ENCODE results near the gene TMEM18.

DNA sequence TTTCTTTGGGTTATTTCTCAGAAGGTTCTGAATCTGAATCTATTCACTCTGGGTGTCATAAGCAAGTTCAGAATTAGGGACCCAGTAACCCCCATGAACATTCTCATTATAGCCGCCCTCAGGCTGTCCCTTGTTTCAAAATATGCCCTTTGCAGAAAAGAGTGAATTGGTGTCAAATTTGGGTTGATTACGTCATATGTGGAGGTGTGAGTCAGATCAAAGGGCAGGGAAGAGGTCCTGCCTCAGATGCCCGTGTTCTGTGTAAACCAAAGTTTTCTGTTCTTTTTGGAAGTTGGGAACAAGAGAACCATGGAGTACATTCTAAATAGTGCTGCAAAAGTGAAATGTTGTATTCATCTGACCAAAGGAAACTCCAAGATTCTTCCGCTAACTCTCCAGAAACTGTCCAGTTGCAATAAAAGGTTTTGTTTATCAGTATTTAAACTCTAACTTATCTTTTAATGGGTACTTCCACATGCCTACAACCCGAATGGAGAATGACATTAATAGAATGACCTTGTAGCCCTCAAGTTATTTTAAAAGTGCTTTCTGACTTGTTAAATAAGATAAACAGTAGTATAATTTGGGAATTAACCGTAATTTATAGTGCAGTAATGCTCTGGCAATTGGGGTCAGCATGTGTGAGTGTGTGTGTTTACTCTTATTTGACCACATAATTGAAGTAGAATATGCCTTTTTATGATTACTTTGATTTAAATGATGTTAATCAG is 5.7 kb downstream of the FAM110C start:
- PRO-cap, result no peak
- RRBS, 2 experiments, result no CpG with 5 or more reads among the region's 6 CpGs

GRCh38 chr2:234366-234770 is 29.5 kb downstream of the SH3YL1 start:
- PRO-cap, result no peak
- RRBS, 2 experiments, result no CpG with 5 or more reads among the region's 5 CpGs

- PRO-cap, result no peak
- RRBS, 2 experiments, result no CpG with 5 or more reads among the region's 28 CpGs
Observed at GRCh38 chr2:265024-266151, 641 bp downstream of the ACP1 start.

DNA sequence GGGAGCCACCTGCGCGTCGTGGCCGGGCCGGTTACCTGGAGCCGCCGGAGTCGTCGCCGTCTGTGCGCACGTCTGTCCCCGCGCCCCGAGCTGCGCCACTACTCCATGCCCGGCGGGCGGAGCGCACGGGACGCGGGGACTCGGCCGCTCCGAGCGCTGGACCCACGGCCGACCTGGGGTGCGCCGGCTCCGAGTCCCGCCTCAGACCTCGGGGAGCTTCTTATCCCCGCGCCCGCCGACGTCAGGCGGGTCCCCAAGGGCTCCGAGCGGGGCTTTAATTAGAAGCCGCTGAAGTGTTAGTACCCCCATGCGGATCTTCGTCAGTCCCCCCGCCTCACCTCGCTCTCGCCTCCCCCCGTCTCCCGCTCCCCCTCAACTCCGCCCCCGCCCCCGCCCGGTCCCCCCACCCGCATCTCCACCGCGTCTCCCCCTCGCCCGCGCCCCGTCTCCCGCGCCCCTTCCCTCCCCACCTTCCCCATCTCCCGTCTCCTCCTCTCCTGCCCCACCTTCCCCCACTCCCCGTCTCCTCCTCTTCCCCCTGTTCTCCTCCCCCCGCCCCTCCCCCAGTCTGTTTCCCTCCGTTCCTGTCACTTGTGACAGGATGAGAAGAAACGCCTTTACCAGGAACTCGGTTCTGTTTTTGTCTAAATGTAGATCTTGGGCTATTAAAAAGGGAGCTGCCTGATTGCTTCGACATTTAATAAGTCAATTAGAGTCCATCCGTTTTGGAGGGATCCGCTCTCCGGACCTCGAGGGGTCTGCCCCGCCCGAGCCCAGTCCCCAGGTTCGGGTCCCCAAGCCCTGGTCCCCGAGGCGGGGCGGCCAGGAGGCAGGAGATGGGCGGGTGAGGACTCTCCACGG is 857 bp upstream of the ALKAL2 start:
- PRO-cap, result no peak
- RRBS, 2 experiments, result 2 to 3% methylated on average over 24 of the region's 82 CpGs

- PRO-cap, result no peak
- RRBS, 2 experiments, result no CpG with 5 or more reads among the region's 22 CpGs
Observed at GRCh38 chr2:429767-430572, 142.1 kb upstream of the ALKAL2 start.

DNA sequence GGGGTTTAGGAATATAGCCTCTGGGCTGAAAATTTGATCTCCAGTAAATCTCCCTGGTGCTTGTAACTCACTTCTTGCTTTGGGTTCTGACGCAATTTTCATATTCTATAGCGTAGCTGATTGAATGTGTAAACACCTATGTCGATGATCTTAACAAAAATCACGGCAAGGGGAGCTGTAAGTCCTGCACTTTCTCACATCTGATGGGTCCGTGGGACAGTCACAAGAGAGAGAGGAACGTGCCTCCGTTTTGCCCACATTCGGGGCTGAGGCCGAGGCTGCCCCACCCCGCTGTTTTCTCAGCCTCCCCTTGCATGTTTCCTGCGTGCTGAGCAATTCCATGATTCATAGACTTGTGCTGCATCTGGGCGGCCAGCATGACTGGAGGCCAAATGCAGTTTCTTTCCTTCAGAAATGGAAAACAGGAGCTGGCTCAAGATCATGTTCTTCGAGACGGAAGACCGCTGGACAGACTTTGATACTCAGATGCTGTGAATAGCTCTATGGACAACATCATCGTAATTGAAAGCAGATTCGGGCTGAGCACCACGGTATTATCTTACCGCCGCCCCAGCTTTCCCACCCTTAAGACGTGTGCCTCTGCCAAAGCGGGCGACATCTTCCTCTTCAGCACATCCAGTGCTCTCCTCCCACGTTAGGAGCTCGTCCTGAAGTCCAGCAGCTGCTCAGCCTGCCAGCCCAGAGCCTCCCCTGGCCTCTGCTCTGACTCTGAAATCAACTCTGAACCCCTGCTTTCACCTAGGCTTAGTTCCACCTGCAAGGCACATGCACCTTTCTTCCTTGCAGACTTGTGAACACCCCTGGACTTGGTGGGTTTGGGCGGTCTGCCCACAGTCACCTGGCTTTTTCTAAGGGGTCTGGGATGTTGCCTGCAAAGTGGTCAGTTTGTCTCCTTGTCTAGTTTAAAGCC is 109.0 kb downstream of the TMEM18 start:
- PRO-cap, result no peak
- RRBS, 2 experiments, result no CpG with 5 or more reads among the region's 26 CpGs

- PRO-cap, result no peak
- RRBS, 2 experiments, result 17% methylated on average over 6 of the region's 21 CpGs; no CpG with 5 or more reads in 1 of the 2 experiments
Observed at GRCh38 chr2:660488-660966, 16.7 kb downstream of the TMEM18 start.

DNA sequence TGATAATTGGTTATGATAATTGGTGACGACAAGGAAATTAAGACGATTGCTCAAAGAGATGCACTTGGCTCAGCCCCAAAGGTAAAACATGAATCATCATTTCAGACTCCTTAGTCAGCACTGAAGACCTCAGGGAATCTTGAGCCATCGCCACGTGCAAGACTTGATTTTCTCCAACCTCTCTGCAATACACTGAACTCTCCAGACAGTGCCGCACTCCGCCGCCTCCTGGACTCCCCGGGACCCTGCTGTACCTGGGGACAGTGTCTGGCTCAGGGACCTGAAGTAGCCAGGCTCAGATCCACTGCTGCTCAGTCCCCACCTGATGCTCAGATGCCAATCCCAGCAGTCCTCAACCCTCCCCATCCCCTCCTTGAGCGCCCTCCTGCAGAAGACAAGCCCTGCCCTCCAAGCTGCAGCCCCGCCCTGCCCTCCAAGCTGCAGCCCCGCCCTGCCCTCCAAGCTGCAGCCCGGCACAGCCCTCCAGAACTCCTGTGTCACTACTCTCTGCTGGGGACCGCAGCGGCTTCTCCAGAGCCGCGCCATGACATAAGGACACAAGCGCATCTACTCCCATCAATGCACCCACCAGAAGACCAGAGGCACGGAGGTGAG is 1.1 kb downstream of the TMEM18 start:
- PRO-cap, result no peak
- RRBS, 2 experiments, result no CpG with 5 or more reads among the region's 18 CpGs

DNA sequence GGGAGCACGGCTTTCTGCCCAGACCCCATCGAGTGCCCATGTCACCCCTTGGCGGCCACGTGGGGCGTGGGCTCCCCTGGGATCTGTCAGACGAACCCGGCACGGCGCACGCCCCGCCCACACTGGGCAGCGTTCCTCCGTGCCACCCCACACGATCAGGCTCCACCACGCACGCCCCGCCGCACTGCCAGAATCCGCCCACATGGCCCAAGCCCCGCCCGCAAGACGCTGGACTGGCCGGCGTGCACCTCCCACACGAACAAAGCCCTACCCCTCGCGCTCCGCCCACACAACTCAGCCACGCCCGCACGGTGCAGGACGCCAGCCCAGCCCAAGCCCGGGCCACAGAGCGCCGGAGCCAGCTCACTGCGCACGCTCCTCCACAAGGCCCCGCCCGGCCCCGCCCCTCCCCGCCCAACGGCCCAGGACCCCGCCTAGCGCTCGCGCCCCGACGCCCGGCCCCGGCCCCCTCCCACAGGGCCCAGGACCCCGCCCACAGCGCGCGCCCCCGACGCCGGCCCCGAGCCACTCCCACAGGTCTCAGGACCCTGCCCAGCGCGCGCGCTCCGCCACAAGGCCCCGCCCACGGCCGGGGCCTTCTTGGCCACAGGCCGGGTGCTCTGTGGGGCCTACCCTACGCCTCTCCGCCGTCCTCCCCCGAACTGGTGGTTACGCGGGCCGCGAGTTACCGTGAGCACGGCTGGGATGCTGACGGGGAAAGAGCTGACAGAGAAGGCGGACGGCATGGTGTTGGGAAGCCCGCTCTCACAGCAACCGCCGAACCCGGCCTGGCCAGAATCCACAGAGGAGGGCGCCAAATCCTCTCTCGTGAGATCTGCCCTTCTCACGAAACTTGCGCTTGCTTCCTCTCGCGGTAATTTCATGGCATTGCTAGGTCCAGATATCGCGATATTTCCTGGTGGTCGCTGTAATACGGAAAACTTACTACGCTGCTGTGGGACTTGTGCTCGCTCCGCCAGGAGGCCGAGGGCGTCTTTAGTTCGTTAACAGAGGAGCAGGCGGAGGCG is at the start of gene TMEM18:
TMEM18 (minus strand) TSS at position 807 of the 1,028 bp plus-strand sequence.
- PRO-cap, result unidirectional peak, minus-strand start at position 175 of the sequence; bidirectional peak, plus-strand start at position 615 of the sequence, minus-strand start at position 476 of the sequence; bidirectional peak, plus-strand start at position 999 of the sequence, minus-strand start at position 807 of the sequence
- RRBS, 2 experiments, result 3% methylated on average over 32 to 39 of the region's 102 CpGs

- PRO-cap, result no peak
- RRBS, 2 experiments, result no CpG with 5 or more reads among the region's 12 CpGs
Observed at GRCh38 chr2:1140796-1141720, 190.4 kb downstream of the SNTG2 start.

GRCh38 chr2:1162684-1163662 is 212.3 kb downstream of the SNTG2 start:
- PRO-cap, result no peak
- RRBS, 2 experiments, result no CpG with 5 or more reads among the region's 14 CpGs

GRCh38 chr2:1249875-1250383 is 163.3 kb upstream of the TPO start:
- PRO-cap, result no peak
- RRBS, 2 experiments, result no CpG with 5 or more reads among the region's 9 CpGs

- PRO-cap, result no peak
- RRBS, 2 experiments, result no CpG with 5 or more reads among the region's 28 CpGs
Observed at GRCh38 chr2:1686325-1687353, 57.7 kb downstream of the PXDN start.

- PRO-cap, result no peak
- RRBS, 2 experiments, result 10 to 12% methylated on average over 4 of the region's 18 CpGs
Observed at GRCh38 chr2:1728669-1729222, 15.6 kb downstream of the PXDN start.

DNA sequence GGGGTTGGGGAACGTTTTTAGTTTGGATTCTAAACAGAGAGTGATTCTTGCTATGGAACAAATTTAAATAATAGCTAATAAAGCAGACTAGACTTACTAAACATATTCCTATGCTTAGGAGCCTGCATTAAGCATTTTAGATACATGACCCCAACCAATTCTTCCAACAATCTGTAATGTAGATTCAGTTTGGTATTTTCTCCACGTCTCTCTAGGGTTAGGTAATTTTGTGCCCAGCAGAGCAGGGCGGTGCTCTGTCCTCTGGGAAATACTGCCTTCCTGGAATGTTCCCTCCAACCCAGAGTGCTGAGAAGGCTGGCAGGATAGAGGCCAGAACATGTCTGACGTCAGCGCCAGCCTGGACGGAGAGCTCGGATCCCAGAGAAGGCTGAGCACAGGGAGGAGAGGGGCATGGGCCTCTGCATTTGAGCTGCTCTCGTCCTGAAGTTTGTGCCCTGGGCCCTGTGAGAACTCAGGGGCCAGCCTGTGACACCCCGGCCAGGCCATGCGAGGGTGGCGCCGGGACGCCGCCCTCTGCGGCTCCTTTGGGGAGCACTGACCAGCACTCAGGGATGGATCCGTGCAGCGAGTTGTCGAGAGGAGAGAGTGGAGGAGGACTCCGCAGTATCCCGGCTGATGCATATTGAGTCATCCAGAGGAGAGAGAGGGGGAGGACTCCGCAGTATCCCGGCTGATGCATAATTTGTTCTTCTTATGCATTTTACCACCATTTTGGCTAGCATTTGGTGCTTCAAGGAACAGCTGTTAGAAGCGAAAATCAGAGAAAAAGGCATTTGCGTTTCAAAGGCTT is 80.0 kb upstream of the PXDN start:
- PRO-cap, result no peak
- RRBS, 2 experiments, result 95 to 100% methylated on average over 4 of the region's 24 CpGs

GRCh38 chr2:1828443-1829084 is 84.2 kb upstream of the PXDN start:
- PRO-cap, result no peak
- RRBS, 2 experiments, result no CpG with 5 or more reads among the region's 6 CpGs

DNA sequence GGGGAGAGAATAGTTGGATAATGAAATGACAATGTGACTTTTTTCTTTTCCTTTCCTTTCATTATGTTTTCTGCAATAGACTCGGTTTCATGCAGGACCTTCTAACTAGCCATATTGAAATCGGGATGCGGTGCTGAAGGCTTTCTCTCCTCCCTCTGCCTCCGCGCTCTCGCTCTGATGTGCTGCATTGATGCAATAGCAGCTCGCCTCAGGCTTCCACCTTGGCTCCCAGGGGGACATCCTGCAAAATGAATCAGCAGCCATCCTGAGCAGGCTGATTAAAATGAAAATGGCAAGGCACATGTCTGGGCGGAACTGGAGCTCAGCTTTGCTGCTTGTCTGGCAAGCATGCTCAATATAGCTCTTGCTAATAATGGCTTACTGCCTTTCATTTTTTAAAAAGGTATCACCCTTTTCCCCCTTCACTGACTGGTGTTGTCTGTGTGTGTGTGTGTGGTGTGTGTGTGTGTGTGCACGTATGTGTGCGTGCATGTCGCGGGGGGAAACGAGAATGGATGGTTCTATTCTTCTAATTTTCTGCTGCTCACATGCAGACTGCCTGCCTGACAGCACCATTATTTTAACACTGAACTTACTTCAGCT is 853 bp upstream of the MYT1L start:
- PRO-cap, result no peak
- RRBS, 2 experiments, result no CpG with 5 or more reads among the region's 13 CpGs

GRCh38 chr2:2743305-2743664 is 412.2 kb upstream of the MYT1L start:
- PRO-cap, result no peak
- RRBS, 2 experiments, result no CpG with 5 or more reads among the region's 7 CpGs

DNA sequence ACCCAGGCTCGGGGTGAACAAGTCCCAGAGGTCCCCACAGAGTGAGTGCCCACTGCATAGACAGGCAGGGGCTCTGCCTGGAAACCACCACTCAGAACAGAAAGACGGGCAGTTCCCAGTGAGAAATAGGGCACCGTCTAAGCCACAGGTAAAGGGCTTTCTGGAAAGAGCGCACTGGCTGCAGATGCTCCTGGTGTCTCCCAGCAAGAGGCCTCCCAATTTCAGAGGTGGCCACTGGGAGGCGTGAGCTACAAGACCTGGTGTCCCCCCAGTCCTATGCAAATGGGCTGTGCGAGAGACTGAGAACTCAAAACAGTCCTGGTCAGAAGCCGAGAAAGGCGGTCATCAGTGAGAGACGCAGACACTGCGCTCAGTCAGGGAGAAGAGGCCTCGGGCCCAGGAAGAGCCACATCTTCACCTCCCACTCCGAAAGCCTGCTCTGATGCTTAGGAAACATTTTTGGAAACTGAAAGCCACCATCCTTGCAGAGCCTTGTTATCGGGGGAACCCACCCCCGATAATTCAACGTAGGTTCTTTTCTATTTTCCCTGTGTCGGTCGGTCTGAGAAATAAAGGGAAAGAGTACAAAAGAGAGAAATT is 179.5 kb downstream of the EIPR1 start:
- PRO-cap, result no peak
- RRBS, 2 experiments, result no CpG with 5 or more reads among the region's 17 CpGs

- PRO-cap, result no peak
- RRBS, 2 experiments, result no CpG with 5 or more reads among the region's 8 CpGs
Observed at GRCh38 chr2:3471240-3471746, 48.0 kb downstream of the ADI1 start.